ENCODE results near the gene SYN3.

GRCh38 chr22:32841620-32841954 is 40.1 kb downstream of the TIMP3 start:
- PRO-cap, 2 experiments = no peak in any of the 2 experiments

DNA sequence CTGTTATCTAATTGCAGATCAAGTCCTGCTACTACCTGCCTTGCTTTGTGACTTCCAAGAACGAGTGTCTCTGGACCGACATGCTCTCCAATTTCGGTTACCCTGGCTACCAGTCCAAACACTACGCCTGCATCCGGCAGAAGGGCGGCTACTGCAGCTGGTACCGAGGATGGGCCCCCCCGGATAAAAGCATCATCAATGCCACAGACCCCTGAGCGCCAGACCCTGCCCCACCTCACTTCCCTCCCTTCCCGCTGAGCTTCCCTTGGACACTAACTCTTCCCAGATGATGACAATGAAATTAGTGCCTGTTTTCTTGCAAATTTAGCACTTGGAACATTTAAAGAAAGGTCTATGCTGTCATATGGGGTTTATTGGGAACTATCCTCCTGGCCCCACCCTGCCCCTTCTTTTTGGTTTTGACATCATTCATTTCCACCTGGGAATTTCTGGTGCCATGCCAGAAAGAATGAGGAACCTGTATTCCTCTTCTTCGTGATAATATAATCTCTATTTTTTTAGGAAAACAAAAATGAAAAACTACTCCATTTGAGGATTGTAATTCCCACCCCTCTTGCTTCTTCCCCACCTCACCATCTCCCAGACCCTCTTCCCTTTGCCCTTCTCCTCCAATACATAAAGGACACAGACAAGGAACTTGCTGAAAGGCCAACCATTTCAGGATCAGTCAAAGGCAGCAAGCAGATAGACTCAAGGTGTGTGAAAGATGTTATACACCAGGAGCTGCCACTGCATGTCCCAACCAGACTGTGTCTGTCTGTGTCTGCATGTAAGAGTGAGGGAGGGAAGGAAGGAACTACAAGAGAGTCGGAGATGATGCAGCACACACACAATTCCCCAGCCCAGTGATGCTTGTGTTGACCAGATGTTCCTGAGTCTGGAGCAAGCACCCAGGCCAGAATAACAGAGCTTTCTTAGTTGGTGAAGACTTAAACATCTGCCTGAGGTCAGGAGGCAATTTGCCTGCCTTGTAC is 58.0 kb downstream of the TIMP3 start:
- PRO-cap, 2 experiments = no peak in any of the 2 experiments

GRCh38 chr22:32986004-32986361 is 72.2 kb downstream of the SYN3 start:
- PRO-cap, 2 experiments = no peak in any of the 2 experiments

DNA sequence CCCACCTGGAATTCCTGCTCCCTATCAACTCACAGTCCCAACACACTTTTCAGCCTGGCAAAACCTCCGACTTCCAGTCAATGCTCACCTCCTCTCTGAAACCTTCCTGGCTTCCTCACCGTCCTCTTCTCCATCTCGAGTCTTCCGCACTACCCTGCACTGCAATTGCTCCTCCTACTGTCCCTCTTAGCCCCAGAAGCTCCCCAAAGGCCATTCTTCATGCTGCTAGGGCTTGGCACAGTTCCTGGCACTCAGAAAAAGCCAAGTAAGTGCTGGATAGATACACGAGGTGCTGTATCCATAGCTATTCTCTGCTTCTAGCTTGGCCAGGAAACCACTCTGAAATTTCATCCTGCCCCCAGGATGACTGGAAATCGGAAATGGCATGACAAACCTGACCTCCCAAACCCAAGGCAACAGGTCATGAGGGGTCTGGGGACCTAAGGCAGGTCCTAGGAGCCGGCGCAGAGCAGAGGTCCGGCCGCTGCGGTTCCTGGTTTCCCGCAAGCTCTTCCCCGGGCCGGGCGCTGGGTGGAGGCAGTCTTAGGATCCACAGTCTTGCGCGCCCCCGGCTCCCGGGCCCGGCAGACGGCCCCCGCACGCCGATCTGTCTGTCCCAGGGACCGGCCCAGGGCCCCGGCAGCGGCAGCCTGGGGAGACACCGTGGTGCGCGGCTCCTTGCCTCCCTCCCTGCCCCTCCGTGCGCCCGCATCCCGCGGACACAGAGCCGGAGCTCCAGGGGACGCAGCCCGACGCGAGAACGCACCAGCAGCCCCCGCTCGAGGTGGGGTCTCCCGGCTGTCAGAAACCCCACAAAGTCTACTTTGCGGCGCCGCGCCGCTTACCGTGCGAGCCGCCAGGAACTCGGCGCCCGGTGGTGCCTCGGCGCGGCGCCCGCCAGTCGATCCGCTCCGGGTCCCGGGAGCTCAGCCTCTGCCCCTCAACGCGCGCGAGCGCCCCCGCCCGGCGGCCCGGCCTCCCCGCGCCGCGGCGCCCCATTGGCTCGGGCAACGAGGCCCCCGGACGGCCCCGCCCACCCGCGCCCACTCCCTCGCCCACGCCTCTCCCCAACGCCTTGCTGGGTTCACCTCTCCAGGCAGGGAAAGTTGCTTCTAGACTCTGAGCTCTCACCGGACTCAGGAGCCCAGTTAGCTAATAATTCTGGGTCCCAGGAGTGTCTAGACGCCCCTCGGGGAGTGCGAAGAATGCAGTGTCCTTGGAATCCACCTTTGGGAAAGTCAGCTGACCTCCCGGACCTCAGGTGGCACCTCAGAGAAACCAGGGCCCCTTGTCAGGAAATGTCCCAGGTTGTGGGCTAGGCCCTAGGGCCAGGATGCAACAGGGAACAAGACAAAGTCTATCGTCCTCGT is at the start of gene SYN3:
TSS of gene SYN3 (minus strand) at position 935 of the 1,370 bp plus-strand sequence.
- PRO-cap, 2 experiments = no peak in any of the 2 experiments

DNA sequence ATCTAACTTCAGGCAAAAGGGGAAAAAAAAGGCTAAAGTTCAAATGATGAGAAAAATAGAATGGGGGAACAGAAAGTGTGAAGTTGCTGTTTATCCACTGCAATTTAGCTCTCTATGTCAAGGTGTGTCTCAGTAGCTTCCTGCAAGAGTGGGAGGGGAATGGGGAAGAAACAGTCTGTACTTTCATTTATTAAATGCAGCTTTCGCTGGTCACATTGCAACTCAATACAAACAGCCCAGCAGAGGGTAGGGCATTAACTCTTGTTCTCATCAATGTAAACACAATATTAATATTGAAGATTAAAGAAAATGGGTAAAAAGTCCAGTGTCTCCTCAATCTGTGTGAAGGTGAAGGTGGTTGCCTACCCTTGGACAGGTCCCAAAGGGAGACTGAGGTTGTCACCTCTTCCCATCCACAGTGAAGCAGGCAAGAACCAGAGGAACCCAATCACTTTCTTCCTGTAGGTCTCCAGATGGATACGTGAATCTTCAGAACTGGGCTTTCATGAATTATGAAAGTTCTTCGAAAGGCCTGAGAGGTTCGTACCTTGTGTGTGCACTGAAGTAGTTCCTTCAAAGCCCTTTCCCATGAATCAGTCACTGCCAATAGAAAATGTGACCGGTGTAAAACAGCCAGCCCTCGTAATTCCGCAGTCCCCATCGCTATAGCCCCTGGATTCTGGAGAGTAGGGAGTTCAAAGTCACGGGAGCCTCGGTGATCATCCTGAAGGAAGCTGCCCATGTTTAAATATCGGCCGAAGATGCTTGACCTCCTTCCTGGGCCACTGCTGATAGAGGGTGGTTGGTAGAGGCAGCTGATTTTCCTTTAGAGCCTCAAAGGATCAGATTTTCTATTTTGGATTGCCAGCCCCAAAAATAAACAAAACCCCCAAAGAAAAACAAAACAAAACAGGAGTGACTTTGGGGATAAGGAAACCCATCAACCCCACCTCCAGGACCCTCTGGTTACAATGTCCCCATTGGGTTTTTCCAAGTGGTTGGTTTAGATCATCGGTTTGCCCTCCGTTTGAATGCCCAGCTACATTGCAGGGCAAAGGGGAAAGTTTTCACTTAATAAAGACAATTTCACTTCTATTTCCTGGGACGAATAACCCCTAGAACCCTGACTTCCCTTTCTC is 215.1 kb upstream of the SYN3 start:
- PRO-cap, 2 experiments = no peak in any of the 2 experiments

DNA sequence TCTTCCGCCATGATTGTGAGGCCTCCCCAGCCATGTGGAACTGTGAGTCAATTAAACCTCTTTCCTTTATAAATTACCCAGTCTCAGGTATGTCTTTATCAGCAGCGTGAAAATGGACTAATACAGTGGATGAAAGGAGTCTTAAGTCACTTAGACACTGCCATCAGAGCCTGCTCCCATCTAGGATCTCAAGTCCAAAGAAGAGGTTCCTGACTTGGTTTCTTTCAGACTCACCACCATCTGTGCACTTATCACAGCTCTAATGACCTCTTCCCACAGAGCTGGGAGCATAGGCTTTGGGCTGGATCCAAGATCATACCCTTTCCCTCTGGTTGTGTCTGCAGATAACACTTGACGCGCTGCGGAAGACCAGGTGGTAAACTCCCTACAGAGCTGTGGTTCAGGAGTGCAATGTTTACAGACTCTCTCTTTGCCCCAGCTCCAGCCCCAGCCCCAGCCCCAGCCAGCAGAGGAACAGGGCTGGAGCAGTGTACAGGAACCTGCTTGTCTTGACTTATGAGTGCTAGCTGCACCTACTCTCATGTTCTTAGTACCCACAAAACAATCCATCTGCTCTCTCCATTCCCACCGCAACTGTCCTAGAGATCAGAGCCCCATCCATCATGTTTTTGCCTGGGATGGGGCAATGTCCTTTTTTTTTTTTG is 274.3 kb upstream of the SYN3 start:
- PRO-cap, 2 experiments = no peak in any of the 2 experiments

GRCh38 chr22:33564611-33565030 is 355.7 kb downstream of the LARGE1 start:
- PRO-cap, 2 experiments = no peak in any of the 2 experiments

- PRO-cap, 2 experiments = no peak in any of the 2 experiments
Measured at GRCh38 chr22:33803242-33803892, 116.9 kb downstream of the LARGE1 start.

DNA sequence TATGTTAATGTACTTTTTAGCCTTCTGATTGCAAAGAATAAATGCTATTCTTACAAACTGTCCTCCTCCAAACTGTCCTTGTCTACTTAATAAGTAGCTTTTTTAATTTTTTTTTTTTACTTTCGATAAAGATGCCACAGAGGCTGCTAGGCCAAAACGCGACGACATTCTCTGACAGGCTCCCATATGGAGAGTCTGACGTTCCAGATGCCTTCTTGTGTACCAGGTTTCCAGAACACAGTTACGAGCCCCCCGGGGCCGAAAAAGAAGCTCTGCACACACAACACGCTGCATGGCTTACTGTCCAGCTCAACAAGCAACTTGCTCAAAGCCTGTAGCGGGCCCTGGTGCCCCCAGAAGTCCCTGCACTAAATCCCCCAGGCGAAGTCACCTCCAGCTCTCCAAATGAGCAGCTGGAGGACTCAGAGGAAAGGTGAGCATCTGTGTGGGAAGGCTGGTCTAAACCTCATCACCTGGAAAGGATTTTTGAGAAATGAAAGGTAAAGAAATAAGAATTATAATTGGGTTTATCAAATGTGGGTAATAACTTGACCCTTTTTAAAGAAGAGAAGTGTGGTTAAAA is 39.2 kb downstream of the LARGE1 start:
- PRO-cap, 2 experiments = no peak in any of the 2 experiments

- PRO-cap, 2 experiments = no peak in any of the 2 experiments
Measured at GRCh38 chr22:35020936-35021663, 44.9 kb upstream of the ISX start.

- PRO-cap, 2 experiments = peak in 1 of 2 experiments; most common plus-strand start chr22:35303109 (in 1)
Measured at GRCh38 chr22:35303051-35303633, 3.4 kb downstream of the TOM1 start.

DNA sequence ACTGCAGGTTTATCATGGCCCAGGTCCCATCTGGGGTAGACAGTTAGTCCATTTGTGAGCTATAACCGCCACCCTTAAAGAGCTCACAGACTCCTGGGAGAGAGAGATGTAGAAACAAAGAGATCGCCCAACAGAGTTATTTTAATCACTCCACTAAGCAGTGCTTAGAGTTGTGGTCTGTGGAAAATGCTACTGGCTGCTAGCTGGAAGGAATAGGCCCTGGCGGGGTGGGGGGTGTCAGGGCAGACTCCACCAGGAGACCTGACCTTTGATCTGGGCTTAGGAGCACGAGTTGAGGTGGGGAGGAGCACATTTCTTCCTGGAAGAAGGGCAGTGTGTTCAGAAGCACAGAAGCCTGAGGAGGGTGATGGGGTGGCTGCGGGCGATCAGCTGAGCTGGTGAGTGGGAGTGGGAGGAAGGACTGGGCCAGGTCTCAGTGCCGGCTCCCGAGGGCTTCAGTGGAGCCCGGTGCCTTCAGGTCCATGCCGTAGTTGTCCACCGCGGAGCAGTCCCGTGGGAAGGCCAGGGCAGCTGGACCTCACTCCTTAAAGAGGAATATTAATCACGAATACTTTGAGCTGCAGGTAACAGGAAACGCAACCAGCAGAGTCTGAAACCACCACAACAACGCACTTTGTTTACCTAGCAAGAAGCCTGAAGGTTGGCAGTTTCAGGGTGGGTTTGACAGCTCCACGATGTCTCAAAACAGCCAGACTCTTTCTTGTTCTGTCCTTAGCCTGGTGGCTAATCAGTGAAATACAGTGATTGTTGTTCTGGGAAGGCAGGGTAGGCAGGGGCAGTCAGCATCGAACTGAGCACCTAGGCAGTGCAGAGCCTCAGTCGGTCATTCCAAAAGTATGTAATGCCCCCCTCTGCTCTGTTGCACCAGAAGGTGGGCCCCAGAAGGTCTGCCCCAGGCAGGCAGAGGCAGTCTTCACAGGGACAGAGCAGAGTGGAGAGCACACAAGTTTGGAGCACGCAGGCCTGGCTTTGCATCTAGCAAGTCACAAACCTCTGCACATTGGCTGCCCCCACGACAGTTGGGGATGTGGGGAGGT is 11.4 kb downstream of the TOM1 start:
- PRO-cap, 2 experiments = peak in 1 of 2 experiments; most common plus-strand start position 170 of the sequence (in 1)

- PRO-cap, 2 experiments = no peak in any of the 2 experiments
Measured at GRCh38 chr22:35355777-35356145, 25.1 kb upstream of the HMOX1 start.

DNA sequence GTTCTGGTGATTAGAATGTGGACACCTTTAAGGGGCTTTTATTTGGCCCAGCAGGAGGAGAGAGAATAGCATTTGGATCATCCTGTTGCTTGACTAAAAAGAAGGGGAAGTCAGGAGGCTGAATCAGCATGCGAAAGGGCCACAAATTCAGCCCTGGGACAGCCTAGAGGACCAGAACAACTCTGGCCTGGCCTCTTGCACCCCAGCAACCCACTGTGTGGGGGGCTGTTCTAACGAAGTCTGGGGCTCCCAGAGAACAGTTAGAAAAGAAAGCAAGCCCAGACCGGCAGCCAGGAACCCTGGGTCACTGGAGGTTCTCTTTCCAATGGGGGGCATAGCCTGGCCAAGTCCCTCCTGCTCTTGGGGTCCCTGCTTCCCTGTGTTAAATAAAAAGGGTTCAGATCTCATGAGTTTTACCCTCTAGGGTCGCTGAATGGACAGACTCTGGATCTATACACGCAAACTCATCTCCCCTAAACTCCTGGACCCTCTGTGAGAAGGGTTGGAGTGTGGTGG is 3.0 kb upstream of the HMOX1 start:
- PRO-cap, 2 experiments = no peak in any of the 2 experiments

DNA sequence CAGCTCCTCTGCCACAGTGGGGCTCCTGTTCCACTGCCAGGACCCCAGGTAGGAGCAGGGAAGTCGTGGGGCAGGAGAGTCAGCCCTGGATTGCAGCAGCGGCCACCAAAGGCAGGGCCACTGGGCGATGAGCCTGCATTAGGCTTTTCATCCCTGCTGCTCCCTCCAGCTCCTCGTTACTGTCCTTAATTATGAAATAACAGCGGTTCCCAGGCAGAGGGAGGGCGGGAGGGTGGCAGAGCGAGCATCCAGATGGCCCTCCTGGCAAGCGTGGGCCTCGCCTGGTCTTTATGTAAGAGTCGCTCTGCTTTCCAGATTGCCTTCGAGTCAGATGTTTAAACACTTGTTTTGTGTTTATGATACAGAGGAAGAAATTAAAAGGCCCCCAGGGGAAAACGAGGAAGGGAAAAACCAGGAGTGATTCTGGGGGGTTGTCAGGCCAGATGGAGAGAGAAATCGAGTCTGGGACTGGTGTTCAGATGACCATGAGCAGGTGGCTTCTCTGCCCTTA is 15.3 kb upstream of the RASD2 start:
- PRO-cap, 2 experiments = no peak in any of the 2 experiments

DNA sequence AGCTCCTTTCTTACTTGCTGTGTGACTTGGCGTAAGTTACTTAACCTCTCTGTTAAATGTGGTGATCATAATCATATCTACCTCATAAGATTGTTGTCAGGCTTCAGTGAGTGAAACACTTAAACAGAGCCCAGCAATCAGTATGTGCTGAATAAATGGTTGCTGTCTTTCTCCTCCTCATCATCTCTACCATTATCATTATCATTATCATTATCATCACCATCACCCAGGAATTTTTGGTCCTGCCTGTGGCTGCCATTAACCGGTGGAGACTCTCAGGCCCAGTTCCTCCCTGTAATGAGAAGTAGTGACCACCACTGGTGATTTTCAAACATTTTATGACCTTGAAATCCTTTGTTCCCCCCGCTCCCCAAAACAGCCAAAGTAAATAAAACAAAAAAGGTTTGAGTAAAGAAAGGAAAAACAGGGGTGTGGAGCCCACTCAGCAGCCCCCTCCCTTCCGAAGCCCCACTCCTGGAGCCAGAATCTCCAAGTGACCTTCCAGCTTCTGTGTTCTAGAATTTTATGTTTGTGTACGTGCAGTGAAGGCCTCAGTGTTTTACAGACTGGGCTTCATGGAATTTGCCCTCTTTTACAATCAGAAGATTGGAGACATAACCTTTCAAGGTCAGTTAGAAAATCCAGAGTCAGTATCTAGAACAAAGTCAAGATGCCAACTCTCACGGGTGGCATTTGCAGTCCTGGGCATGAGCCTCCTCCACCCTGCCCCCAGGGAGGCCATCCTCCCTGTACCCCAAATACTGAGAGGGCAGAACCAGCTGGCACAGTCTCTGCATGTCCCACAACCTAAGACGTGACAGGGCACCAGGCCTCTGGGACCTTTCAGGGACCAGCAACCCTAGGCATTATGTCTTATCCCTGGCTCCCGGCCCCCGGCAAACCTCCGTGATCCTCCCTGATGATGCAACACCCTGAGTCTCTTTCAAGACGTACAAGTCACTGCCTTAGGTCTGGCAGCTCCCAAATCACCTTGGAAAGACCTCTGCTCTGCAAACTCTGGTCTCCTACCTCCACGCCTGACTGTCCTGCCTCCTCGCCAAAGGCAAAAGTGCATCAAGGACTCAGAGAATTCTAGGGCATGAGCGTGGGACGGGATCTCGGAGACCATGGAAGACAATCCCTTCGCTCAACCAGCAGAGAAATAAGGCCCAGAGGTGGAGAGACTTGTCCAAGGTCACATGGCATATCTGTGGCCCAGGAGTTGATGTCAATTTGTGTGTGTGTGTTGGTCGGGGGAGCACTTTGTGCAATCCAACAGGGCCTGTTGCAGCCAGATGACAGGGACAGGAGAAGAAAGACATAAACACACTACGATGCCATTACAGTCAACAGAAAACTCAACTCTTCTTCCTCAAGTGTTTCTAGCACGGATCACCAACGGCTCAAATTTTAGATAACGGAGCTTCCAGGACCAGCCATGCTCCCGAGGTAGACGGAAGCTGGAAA is 2.1 kb downstream of the MB start:
- PRO-cap, 2 experiments = no peak in any of the 2 experiments

DNA sequence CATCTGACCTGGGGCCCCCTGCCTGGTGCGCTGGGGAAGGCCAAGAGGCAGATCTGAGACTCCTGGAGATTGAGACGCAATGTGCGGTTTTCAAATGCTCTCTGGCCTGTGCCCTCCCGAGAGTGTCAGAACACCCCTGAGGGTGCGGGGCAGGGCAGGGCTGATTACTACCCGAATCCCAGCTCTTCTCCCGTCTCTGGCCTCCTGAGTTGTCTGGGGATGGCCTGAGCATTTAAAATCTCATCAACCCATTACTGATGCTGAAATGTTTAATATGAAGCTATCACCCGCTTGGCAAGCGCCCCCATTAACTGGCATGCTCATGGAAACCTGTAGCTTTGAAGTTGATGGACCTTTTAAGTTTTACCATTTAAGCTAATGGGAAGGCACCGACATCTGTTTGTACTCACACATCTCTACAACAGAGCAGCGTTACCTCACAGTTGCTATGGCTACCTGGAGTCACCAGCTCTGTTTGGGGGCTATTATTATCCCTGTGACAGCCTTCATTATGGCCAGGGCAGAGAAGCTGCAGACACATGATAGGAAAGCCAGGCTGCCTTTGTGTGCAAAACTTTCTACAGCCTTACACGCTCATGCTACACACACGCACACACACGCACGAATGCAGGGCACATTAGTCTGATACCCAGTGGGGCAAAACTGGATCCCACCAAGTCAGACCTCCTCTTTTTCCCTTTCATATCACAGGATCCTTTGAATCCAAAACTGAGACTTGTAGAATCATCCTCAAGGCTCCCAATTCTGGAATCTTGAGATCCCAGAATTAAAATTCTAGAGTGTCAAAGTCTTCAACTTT is 3.7 kb upstream of the MB start:
- PRO-cap, 2 experiments = no peak in any of the 2 experiments

DNA sequence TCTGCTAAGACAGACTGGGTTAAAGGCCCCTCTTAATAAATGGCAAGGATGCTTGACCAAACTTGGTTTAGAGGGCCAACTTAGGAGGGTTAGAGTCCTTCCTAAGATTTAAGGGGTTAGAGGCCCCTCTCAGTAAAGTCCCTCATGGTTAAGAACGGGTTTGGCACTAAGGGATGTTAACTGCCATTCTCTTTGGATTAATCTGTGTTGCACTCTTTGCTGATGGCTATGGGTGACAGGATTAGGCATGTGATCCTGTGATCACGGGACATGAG is 21.2 kb downstream of the APOL6 start:
- PRO-cap, 2 experiments = no peak in any of the 2 experiments

GRCh38 chr22:35738028-35738474 is 20.4 kb downstream of the APOL5 start:
- PRO-cap, 2 experiments = no peak in any of the 2 experiments

DNA sequence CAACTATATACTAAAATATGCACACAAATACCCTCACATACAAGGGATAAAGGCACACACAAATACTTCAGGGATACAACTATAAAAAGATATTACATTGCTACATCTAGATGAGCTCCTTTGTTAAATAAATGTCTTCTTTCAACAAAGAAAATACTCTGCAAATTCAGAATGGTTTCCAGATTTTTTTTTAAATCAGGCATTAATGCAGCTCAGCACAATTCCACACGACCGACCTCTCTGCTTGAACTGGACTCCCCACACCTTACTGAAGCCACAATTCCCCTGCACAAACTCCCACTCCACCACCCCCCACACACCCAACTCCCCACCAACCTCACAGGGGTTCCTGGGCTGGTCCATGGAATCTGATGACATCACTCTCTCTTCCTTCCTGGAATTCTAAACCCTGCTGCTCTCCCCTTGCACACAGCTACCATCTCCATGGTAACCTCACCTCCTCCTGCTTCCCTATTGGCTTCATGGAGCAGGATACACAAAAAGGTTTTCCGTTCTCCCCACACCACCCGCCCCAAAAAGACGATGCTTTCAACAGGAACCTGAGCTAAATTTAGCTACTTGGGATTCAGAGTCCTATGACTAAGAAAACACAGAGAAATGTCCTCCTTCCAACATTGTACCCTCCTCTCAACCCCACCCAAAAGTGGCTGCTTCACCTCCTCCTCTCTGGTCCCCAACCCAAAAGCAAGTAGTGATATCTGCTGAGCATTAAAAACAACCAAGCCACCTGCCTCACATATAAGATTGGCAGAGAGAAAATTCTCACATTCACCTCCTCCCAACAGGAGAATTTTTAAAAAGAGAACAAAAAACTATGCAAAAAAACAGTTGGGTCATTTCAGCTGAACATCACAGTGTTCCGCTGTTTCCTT is 67.2 kb downstream of the RBFOX2 start:
- PRO-cap, 2 experiments = no peak in any of the 2 experiments